Glomerular endothelial cell (primary cell): ENCODE measurements around the genes RRAGD and EPHA7.

DNA sequence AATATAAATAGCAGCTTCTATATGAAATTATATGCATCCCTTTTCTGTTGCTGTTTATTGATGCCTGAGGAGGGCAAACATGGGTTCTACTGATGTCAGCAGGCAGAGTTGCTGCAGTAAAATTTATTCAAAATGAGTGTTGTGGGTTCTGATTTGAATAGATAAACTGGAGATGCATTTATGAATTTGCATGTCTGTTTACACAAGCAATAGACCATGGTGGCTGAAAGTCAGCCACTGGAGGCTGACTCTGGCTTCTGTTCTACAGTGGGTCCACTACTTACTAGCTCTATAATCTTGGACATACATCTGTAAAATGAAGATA is 1.6 kb upstream of the PM20D2 start:
- RAMPAGE, long total RNA: no peak

- RAMPAGE, long total RNA: no peak
Measured at GRCh38 chr6:89158994-89159672, 13.3 kb downstream of the PM20D2 start.

DNA sequence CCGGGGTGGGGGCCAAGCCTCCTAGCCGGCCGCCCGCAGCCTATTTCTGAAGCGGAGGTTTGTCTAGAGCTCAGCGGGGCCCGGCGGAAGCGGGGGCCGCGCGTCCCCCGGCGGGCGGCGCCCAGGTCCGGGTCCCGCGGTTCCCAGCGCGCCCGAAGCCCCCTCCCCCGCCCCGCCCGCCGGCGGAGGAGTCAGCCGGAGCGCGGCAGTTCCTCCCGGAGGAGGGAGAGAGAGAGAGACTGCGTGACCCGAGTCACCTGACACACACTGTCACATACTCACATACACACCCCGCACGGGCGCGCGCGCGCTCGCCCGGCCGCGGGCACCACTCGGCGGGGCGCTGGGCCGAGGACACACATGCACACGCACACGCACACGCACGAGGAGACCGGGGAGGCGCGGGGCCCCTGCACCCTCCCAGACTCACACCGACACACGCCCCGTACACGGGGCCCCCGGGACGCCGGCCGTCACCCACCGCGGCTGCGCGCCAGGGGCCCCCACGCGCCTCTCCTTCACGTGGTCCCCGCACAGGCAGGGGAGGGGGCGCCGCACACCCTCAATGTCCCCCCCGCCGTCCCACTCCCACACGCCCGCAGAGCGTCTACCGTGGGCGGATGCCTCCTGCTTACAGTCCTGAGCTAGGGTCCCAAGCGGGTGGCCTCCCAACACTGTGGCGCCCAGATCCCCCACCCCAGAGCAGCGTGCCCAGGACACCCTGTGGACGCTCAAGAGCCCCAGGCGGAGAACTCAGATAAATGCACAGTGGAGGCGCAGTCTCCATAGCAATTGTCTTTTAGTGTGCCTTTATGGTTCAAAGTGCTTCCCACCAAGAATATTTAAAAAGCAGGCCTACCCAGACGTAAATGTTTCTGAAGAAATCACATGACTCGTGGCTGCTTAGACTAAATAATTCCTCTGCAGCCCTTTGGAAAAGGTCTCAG is at the start of gene RRAGD:
Gene RRAGD, minus strand, starts transcription at position 241 of the 947 bp plus-strand sequence.
- RAMPAGE, long total RNA: no peak

GRCh38 chr6:89654037-89654723 is 15.6 kb upstream of the LYRM2 start:
- RAMPAGE, long total RNA: no peak

GRCh38 chr6:89687313-89687910 is 48.9 kb upstream of the LYRM2 start:
- RAMPAGE, long total RNA: no peak

DNA sequence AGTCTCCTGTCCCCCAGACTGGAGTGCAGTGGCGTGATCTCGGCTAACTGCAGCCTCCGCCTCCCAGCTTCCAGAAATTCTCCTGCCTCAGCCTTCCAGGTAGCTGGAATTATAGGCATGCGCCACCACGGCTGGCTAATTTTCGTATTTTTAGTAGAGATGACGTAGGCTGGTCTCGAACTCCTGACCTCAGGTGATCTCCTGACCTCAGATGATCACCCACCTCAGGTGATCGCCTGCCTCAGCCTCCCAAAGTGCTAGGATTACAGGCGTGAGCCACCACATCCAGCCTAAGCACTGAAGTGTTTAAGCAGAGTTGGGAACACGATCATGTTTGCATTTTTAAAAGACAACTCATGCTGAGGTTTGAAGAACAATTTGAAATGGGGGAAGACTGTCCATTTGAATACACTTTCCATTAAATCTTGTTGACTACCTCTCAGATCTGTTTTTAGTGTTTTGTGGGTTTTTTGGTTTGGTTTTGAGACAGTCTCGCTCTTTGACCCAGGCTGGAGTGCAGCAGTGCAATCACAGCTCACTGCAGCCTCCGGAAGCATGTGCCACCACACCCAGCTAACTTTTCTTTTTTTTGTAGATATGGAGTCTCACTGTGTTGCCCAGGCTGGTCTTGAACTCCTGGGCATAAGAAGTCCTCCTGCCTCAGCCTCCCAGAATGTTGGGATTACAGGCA is 15.4 kb upstream of the MDN1 start:
- RAMPAGE, long total RNA: no peak

DNA sequence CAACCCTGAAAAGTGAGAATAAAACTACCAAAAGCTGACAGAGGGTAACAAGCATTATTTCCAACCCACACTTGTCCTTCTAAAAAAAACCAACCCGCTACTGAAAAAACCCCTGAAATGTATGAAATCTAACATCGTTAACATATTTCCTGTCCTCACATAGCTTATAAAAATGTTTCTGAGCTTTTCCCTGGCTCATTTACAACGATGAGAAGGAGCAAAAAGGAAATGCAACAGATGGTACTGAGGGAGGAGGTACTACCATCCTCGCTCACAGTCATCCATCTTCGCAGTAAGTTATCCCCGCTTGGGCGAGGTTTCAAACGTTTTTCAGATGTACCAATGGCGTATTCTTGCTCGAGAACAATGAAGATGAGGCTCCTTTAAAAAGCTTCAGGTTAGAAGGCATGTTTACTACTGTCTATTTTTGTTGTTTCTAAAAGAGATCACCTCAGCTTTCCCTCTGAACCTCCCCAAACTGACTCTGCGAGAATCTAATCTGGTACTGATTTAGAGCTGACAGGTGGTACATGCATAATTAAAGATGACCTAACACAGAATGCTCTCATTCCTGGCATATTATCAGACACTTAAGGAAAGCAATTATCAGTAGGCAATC is 178.6 kb downstream of the GJA10 start:
- RAMPAGE, long total RNA: no peak

- RAMPAGE, long total RNA: no peak
Measured at GRCh38 chr6:90110972-90111365, 185.7 kb downstream of the BACH2 start.

DNA sequence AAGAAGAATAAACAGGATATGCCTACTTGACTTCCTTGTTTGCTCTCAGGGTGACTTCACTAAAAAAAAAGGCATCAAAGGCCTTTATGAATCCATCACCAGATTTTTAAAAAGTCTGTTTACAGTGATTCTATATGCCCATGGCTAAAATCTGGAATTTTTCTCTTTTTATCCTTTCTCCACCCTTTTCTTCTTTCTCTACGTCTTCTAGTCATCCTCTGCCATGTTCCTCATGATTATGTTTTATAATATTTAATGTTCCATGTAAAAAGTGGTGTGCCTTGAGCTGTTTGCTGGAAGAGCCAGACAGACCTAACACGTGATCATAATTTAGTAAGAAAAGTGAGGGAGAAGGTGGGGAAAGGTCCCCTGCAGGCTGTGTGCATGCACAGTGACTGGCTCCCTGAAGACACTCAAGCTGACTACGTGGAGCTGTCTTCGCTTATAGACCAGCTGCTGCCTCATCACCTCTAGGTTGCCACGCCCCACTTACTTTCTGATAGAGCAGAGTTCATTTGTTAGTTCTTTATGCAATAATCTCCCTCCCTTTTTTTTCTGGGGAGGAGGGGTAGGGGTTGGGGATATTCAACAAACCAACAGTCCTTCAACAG is 157.5 kb downstream of the BACH2 start:
- RAMPAGE, long total RNA: no peak

DNA sequence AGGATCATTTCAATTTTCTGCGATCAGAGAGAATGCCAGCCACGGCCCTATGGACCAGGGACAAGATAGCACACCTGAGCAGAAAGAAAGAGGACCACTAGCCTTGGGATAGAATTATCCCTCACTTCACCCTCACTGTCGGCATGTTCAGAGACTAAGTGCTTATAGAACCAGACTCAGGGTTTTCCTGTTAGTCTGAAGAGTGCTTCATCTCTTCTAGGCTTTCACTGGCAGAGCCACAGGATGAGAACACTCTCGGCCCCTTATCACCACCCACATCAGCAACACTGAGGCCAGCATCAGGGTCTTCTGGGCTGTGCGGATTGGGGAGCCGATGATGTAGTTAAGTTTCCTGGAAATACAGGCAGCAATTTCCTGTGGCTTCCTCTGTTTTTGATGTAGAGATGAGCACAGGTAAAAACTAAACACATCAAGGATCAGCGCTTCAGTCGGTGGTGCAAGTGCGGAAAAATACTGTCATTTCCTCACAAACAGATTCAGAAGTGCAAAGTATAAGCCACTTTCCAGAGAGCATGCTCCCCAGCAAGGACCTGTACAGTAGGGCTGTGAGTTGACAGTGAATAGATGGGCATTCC is 62.7 kb downstream of the BACH2 start:
- RAMPAGE, long total RNA: no peak

GRCh38 chr6:90413620-90414419 is 117.2 kb upstream of the BACH2 start:
- RAMPAGE, long total RNA: no peak

DNA sequence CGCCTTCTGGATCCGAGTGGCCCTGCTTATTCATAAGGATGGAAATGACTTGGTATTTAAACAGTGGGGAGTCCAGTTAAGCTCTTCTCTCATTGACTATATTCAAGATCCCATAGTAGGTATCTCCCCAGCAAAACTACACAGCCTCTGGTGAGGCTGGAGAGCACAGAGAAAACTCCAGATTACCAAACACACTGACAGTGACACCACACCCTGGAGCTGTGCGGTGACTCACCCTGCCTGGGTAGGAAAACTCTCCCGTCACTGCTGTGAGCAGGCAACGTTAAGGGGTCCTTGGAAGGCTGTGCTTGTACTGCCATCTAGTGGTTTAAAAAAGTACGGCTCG is 107.7 kb downstream of the MAP3K7 start:
- RAMPAGE, long total RNA: no peak

DNA sequence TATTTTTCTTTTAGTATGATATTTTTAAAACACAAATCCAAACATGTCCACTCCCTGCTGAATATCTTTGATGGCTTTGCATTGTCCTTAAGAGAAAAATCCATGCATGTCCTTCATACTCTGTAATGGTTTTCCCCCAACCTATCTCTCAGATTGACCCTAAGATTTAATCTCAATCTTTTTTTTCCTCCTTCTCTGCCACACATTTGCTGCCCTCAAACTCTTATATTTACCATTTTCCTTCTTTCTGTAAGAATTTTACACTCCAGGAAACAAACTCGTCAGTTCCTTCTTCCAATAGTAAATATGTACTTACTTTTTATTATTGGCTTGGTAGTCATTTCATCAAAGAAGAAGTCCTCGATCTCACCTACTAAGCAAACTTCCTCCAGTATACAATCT is 673.5 kb downstream of the EPHA7 start:
- RAMPAGE, long total RNA: no peak

DNA sequence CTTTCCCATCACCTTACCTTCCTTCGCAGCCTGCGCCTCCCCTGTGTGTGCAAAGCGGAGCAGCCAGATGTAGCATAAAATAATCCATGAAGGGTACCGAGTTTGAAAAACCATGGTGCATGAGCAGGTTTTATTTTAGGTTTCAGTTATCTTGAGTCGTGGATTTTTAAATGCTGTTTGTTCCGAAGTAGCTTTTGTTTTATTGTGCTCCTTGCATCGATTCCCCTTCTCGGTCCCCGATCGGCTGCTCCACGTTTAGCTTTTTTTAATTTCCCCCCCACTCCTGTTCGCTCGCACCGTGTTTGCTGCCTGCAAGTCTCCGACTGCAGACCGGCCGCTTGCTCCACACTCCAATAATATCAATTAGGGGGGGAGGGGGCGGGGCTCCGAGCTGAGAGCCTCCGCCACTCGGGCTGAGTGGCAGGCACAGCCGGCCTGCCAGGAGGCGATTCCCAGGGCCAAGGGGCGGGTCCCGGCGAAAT is at the start of gene EPHA7:
Gene EPHA7, minus strand, starts transcription at position 332 of the 482 bp plus-strand sequence.
- RAMPAGE, long total RNA: no peak

DNA sequence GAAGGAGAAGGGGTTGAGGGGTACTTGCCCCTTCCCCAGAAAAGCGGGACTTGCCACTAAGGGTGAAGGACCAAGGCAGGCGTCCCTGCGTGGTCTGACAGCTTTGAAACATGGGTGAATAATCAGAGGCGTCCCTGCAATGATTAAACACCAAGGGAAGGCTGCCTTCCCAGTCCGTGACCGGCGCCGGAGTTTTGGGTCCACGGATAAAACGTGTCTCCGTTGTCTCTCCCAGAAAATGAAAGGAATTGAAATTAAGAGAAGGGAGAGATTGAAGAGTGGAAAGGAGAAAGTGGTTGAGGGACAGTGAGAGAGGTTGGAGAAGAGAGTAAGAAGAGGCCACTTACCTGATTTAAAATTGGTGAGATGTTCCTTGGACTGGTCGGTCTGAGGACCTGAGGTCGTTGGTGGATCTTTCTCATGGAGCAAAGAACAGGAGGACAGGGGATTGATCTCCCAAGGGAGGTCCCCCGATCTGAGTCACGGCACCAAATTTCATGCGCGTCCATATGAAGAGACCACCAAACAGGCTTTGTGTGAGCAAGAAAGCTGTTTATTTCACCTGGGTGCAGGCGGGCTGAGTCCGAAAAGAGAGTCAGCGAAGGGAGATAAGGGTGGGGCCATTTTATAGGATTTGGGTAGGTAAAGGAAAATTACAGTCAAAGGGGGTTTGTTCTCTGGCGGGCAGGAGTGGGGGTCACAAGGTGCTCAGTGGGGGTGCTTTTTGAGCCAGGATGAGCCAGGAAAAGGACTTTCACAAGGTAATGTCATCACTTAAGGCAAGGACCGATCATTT is 415.6 kb upstream of the EPHA7 start:
- RAMPAGE, long total RNA: no peak

GRCh38 chr6:93994981-93995361 is 575.6 kb upstream of the EPHA7 start:
- RAMPAGE, long total RNA: no peak

- RAMPAGE, long total RNA: no peak
Measured at GRCh38 chr6:94873797-94874111, 703.6 kb upstream of the MANEA start.

GRCh38 chr6:95545263-95545731 is 32.0 kb upstream of the MANEA start:
- RAMPAGE, long total RNA: no peak

DNA sequence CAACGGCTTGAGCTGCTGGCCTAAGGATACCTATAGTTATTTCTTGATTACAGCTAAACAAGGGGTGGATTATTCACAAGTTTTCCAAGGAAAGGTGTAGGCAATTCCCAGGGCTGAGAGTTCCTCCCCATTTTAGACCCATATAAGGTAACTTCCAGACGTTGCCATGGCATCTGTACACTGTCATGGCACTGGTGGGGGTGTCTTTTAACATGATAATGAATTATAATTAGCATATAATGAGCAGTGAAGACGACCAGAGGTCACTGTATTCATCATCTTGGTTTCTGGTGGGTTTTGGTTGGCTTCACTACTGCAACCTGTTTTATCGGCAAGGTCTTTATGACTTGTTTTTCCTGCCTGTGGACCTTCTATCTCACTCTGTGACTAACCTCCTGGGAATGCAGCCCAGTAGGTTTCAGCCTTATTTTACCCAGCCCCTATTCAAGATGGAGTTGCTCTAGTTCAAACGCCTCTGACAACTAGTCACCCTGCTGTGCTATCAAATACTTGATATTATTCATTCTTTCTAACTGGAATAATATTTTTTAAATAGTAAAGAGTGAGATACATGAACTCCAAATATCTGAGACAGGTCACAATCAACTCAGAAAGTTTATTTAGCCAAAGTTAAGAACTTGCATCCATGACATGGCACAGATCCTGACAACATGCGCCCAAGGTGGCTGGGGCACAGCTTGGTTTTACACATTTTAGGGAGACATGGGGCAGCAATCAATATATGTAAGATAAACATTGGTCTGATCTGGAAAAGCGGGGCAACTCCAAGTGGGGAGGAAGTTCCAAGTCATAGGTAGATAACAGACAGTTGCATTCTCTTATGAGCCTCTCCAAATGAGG is 1.3 kb upstream of the UFL1 start:
- RAMPAGE, long total RNA: no peak

GRCh38 chr6:96608039-96608543 is 45.2 kb downstream of the FHL5 start:
- RAMPAGE, long total RNA: no peak